B cell (primary cell): ENCODE measurements around a stretch of chr16.

GRCh38 chr16:88759163-88759718, 25.8 kb downstream of the PIEZO1 start:
- PRO-cap = no peak
- CAGE, long polyA plus RNA = no peak

DNA sequence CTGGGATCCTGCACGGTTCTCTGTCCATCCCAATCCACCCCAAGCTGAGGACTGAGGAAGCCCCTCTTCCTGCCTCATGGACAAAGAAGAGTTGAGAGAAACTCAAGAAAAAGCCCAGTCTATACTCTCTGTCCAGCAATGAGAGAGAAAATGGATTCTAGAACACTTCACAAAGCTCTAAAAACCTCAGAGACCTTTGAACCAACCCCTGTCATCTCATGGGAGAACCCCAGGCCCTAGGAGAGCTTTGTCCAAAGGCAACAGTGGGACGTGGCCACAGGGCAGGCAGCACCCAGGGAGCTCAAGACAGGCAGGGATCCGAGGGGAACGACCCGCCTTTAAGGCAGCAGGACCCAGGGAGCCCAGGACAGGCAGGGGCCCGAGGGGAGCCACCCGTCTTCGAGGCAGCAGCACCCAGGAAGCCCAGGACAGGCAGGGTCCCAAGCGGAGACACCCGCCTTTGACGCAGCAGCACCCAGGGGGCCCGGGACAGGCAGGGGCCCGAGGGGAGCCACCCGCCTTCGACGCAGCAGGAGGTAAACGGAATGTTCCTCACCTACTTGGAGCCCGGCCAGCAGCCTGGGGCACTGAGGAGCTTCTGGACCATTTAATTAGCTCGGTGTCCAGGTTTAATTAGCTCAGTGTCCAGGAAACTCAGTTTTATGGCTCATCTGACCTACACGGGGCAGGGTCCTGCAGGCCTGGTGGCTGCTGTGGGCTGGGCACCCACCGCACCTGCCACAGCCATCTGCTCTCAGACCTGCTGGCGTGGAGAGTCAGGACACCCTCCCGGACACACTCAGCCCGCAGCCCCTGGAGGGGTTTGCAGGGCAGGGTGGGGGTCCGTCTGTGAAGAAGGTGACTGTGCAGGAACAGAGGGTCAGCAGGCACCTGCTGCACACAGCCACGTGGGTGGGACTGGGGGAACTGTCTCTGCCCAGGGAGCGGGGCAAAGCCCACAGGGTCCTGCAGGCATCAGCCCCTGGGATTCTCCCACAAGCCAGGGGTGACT, 24.5 kb downstream of the PIEZO1 start:
- PRO-cap = no peak
- CAGE, long polyA plus RNA = no peak

DNA sequence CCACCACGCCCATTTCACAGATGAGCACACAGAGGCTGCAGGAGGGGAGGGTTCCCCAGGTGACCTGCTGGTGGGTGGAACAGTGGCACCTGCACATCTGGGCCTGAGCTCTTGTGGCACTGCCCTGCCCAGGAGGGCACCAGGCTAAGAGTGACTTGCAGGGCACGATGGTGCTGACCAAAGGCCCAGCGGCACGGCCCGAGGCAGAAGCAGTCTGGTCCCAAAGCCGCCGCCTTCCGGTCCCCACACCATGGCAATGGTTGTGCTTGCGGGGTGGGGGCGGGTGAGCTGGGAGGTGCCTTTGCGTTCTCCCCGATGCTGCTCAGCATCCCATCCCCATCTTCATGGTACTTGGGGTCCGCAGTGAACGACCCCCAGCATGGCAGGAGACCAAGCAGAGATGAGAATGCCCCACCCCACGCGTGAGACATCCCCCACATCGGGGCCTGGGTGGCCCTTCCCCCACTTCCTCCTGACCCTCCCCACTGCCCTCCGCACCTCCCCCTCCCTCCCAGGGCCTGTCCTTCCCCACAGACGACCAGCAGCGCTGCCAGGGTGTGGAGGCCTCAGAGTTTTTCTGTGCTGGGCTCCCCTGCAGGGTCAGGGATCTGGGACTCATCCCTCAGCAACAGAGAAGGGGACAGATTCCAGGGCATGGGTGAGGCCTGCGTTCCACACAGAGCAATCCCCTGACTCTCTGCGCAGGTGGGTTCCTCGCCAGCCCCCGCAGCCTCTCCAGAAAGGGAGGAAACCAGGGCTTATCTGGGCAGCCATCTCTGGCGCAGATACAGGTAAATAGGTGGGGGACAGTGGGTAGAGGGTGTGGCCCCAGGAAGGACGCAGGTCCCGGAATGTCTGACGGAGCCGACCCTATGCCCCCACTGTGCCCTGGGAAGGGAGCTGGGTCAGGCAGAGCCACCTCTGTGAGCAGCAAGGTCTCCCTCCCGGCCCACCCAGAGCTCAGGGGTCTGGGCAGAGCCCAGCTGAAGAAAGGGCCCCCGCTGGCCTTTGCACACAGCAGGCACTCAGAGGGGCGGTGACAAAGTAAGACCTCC, 23.4 kb downstream of the PIEZO1 start:
- PRO-cap = no peak
- CAGE, long polyA plus RNA = no peak

DNA sequence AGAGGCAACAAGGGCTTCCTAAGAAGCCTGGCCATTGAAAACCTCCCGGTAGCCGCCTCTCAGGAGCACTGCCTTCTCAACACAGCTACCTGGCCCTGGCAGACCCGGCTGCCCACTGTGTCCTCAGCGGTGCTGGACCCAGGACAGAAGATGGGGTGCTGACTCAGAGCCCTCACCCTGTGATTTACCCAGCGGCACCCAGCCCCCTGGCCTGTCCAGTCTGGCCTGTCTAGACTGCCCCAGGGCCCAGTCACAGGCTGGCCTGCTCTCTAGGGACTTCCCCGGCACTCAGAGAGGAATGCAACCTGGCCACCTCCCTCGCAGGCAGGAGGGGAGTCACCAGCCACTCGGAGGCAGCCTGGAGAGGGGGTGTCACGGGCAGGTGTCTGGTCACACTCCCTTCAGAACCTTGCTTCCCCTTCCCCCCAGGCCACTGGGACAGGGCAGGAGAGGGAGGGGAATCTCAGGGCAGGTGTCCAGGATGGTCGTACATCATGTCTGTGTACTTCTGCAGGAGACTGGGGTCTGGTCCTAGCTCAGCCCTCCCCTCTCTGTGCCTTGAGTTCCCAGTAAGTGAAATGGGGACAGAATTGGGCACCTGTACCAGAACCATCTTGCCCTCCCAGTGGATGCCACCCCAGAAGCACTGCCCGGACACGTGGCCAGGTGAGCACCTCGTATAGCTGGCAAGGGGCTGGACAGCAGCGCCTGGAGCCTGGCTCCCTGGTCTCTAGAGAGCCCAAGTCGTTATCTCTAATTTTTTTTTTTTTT, 19.9 kb downstream of the PIEZO1 start:
- PRO-cap = no peak
- CAGE, long polyA plus RNA = no peak

- PRO-cap = no peak
- CAGE, long polyA plus RNA = no peak
Measured at GRCh38 chr16:88799033-88799561, 4.5 kb upstream of the CDT1 start.

GRCh38 chr16:88804455-88805079, 978 bp downstream of the CDT1 start:
- PRO-cap = no peak
- CAGE, long polyA plus RNA = no peak

GRCh38 chr16:88855860-88856658, 688 bp downstream of the GALNS start:
- PRO-cap = no peak
- CAGE, long polyA plus RNA = no peak

DNA sequence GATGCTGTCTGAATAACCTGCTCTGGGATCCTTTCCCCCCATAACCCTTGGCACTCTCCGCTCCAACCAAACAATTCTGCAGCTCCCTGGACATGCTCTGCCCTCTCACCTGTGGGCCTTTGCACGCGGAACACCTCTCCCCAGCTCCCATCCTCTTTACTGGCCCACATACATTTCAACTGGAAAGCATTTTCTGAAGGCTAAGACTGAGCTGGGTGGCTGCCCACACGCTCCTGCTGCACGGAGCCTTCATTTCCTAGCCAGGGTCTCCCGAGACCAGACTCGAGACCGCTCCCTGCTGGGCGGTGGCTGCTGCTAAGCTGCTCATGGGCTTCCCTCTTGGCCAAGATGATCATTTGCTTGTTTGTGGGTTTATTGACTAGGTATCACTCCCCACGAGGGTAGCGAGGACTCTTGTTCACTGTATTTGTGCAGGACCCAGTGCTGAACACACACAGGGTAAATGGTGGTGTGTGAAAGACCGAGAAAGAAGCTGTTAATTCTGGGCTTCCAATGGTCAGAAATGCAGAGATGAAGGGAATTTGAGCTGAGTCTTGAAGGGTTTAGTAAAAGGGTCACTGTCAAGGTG, 805 bp downstream of the TRAPPC2L start:
- PRO-cap = unidirectional peak, minus-strand start at position 269 of the sequence
- CAGE, long polyA plus RNA = no peak

GRCh38 chr16:88924454-88925003, 52.5 kb downstream of the CBFA2T3 start:
- PRO-cap = no peak
- CAGE, long polyA plus RNA = no peak

- PRO-cap = no peak
- CAGE, long polyA plus RNA = no peak
Measured at GRCh38 chr16:88940587-88941712, 36.1 kb downstream of the CBFA2T3 start.

DNA sequence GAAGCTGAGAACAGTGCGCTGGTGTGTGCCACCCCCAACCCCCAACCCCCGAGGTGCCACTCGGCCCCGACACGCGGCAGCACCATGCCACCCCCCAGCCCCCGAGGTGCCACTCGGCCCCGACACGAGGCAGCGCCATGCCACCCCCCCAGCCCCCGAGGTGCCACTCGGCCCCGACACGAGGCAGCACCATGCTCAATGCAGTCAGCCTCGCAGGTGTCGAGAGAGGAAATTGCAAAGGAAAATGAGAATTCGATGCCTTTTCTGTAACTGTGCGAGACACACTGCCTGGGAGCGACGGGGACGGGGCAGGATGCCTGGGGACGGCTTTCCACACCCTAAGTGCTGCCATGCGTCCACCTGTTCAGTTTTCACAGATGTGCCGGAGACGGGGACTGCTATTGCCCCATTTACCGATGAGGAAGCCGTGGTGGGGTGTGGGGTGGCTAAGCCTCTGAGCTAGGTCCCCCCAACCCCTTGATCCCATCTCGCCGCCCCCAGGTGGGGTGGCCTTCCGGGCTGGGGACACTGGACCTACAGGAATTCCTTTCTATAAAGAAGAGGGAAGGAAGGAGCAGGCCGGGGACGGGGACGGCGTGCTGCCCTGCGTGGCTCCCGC, 9.8 kb downstream of the CBFA2T3 start:
- PRO-cap = no peak
- CAGE, long polyA plus RNA = no peak

DNA sequence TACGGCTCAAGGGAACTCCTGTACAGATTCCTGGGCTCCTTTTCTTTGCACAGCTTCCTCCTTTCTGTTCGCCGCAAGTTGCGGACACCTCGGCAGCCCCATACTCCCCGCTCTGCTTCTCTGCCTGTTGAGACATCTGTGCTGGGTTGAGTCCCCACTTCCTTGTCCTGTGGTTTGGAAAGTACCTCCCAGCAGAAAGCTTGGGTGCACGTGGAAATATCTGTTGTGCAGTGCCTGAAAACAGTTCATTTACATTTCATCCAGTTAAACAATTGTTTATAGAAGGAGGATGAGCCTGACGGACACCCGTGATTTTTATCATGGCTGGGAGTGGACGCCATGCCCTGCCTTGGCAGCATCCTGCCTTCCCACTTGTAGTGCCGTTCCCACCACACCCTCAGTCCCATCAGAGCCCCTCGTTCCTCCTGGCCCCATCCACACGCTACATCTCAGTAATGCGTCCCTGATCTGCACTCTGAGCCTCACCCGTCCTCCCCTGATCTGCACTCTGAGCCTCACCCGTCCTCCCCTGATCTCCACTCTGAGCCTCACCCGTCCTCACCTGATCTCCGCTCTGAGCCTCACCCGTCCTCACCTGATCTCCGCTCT, 55.1 kb upstream of the CBFA2T3 start:
- PRO-cap = no peak
- CAGE, long polyA plus RNA = no peak

GRCh38 chr16:89102040-89102879, 8.6 kb downstream of the ACSF3 start:
- PRO-cap = no peak
- CAGE, long polyA plus RNA = no peak

DNA sequence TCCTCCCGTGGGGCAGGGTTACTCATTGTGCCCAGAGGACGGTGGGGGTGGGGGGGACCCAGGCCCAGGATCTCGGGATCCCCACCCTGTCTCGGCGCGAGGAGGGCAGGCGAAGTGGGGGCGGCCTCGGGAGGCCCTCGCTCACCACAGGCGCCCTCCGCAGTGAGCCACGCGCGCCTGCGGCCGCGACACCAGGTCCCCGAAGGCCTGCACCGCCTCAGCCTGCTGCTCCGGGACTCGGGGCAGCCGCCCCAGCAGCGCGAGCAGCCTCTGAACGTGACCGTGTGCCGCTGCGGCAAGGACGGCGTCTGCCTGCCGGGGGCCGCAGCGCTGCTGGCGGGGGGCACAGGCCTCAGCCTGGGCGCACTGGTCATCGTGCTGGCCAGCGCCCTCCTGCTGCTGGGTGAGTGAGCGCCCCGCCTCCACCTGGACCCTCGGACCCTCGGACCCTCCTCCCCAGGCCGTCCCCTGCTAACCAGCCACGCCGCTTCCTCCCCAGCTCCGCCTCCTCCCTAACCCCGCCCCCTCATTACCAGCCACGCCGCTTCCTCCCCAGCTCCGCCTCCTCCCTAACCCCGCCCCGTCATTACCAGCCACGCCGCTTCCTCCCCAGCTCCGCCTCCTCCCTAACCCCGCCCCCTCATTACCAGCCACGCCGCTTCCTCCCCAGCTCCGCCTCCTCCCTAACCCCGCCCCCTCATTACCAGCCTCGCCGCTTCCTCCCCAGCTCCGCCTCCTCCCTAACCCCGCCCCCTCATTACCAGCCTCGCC, 8.1 kb downstream of the SLC22A31 start:
- PRO-cap = no peak
- CAGE, long polyA plus RNA = no peak

DNA sequence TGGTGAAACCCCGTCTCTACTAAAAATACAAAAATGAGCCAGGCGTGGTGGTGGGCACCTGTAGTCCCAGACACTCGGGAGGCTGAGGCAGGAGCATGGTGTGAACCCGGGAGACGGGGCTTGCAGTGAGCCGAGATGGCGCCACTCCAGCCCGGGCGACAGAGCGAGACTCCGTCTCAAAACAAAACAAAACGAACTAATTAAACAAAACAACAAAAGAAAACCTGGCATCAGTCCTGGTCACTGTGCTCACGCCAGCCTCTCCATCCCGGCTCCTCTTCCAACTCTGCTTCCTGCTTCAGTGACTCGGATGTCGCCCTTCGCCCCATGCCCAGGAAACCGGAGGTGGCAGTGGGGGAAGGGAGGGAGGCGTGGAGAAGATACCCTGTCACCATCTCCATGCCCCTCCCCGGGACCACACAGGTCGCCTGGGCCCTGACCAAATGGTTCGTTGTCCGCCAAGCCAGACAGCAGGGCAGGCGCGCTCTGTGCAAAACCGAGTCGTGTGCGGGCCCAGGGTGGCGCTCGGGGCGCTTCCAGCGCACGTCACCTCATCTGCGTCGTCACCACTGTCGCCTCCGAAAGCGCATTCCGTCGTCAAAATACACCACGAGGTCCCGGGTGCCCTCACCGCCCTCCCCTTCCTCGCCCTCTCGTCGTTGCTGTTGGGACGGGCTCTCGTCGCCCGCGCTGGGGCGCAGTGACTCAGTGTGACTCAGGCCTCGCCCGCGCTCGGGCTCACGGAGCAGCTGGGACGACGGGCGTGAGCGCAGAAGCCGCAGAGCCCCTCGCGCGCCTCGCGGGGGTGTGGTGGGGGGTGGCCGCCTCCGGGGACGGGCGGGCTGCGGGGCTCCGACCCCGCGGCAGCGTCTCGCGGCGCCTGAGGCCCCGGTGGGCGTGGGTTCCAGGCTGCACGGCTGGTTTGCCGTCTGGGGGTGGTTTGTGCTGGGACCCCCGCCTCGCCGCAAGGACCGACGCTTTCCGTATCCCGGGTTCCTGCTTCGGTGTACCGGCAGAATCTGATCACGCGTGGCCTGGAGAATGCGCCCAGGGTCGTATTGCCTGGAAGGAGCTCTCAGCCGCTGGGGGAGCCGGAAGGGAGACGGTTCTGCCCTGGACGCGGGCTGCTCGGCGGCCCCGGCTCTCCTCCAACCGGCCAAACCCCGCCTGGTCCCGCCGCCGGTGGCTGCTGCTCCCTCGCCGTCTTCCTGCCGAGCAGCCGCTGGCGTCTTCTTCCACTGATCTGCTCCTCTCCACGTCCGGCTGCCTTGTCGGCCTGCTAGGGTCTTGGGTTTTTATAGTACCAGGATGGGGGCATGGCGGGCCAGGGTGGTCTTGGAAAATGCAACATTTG, 39.4 kb downstream of the ZNF778 start:
- PRO-cap = no peak
- CAGE, long polyA plus RNA = no peak

DNA sequence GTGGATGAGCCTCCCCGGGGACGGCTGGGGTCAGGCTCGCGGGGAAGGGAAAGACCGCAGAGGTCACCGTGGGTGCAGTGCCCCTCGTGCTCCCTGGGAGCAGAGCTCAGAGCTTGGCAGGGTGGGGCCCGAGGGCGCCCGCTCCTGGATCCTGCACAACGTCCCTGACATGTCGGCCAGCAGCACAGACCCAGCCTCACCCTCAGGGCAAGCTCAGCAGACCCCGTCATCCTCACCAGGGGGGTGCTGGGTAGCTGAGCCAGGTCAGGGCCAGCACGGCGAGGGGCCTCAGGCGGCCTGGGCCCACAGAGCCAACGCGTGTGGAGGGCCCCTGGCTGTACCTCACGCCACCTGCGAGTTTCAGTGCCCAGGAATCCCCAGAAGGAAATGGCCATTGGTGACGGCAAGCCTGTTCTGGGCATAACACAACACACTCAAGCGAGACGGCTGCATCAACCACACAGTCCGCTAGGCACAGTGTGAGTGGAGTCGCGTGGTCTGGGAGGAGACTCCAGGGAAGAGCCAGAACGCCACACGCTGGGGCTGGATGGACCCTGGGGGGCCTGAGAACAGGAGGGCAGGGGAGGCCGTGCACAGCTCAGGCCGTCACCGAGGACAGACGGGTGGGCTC, 60.2 kb downstream of the ZNF778 start:
- PRO-cap = no peak
- CAGE, long polyA plus RNA = no peak

GRCh38 chr16:89283470-89284260, 66.2 kb downstream of the ZNF778 start:
- PRO-cap = no peak
- CAGE, long polyA plus RNA = no peak

GRCh38 chr16:89291333-89291956, 73.9 kb downstream of the ZNF778 start:
- PRO-cap = no peak
- CAGE, long polyA plus RNA = no peak

GRCh38 chr16:89296957-89297524, 79.5 kb downstream of the ZNF778 start:
- PRO-cap = no peak
- CAGE, long polyA plus RNA = no peak

- PRO-cap = no peak
- CAGE, long polyA plus RNA = no peak
Measured at GRCh38 chr16:89318765-89319352, 101.4 kb downstream of the ZNF778 start.